PFSK-1 (cell line): ENCODE data around the gene CABYR.

- RRBS = no CpG with 5 or more reads among the region's 7 CpGs
Measured at GRCh38 chr18:23757521-23757863, 68.2 kb downstream of the LAMA3 start.

- RRBS = no CpG with 5 or more reads among the region's 10 CpGs
Measured at GRCh38 chr18:23778702-23779551, 89.7 kb downstream of the LAMA3 start.

DNA sequence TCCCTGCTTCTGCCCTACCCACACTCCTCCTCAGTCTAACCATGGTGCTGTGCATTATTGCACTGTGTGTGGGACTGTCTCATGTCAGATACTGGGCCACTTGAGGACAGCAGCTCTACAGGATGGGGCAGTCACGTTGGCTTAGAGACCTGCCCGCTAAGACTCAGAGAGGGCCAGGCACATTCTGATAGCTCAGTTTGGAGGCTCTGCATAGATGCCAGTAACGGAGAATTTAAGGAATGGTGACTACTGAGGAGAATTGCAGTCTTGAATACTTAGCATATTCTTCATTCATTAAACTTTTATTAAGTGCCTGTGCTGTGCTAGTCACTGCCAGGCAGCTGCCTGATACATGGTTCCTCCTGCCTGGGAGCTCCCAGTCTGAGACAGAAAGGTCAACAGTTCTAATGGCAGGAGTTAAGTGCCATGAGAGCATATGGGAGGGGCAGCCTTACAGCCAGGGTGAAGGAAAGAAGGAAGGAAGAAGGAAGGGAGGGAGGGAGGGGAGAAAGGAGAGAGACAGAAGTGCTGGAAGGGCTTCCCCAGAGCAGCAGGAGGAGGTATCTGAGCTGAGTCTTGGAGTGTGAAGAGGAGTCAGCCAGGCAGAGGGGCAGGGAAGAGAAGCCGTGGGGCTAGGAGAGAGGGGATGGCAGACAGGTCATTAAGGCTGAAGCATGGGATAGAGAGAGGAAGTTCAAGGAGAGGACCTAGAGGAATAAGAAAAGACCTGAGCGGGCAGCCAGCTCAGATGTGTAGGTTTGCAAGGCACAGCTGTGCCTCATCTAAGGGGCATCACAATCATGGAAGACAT is 90.8 kb downstream of the LAMA3 start:
- RRBS = no CpG with 5 or more reads among the region's 5 CpGs

- RRBS = no CpG with 5 or more reads among the region's 9 CpGs
Measured at GRCh38 chr18:23825978-23826699, 136.9 kb downstream of the LAMA3 start.

DNA sequence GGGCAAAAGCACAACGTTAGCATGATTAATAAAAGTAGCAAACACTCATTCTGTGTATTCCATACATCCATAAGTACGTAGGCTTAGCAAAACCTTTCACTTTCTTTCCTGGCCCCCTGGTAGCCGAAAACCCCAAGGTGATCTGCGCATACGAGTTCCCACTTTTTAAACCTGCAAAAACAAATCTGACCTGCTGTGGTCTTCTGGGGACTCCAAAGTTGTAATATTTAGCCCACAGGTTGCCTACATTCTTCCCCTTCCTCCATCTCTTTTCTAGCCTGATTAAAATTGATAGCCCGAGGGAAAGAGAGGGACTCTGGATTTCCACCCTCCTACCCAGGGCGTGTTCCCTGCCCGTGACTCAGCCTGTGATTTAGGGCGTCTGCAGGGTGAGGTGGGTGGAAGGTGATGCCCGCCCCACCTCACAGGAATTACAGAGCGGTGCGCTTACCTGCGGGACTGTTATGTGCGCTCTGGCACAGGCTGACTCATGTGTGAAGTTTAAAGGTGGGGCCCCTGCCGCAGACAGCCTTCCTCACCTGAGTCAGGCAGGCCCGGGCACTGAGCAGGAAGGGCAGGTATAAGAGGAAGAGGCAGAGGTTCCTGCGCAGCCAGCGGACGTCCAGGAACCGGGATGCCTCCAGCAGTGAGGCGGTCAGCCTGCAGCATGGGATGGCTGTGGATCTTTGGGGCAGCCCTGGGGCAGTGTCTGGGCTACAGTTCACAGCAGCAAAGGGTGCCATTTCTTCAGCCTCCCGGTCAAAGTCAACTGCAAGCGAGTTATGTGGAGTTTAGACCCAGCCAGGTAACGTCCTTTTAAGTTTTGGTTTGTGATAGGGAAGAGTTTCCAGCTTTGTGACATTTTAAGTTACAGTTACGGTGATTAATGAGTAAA is 141.9 kb upstream of the TTC39C start:
- RRBS = 68% methylated on average over 5 of the region's 25 CpGs

DNA sequence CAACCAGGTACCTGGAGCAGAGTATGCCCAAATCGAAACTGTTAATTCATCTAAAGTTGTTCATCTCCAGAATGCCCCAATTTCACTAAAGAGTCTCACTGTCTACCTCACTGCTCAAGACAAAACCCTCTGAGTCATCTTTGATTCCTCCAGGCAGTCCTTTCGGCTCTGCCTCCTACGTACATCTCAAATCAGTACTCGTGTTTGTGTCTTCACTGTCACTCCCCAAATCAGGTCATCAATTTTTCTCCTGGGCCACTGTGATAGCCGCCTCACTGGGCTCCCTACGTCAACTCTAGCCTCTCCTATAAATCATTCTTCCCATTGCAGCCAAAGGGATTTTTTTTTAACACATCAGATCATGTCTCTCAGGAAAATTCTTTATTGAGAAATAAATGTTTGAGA is 42.1 kb upstream of the TTC39C start:
- RRBS = no CpG with 5 or more reads among the region's 6 CpGs

GRCh38 chr18:24001378-24001816 is 13.2 kb upstream of the TTC39C start:
- RRBS = no CpG with 5 or more reads among the region's 5 CpGs

DNA sequence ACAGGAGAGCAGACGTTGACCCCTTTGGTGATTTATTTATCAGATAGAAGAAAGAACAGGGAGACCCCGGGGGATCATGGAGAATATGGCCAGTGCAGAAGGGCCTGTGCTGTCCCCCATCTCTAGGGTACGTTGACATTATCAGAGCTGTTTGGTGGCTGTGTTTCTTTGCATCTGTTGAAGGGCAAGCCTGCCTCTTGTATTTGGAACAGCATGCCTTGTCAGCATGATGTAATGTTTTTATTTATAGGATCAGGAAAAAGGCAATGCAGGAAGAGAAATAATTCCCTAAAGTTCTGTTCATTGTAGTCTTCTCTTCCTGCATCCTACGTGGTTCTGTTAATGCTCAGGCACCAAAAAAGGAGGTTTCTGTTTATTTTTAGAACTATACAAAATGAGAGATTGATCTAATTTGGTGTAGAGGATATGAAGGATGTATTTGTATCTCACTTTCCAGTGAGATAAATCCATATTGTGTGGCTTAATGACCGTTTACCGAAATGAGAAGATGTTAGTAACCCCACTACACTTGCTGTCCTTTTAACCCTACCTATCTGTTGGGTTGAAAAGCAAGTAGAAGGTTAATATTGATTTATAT is 49.7 kb upstream of the CABYR start:
- RRBS = no CpG with 5 or more reads among the region's 6 CpGs

- RRBS = no CpG with 5 or more reads among the region's 72 CpGs
Measured at GRCh38 chr18:24138406-24139708, at the start of gene CABYR. TSS of gene CABYR (plus strand) at chr18:24139062.

DNA sequence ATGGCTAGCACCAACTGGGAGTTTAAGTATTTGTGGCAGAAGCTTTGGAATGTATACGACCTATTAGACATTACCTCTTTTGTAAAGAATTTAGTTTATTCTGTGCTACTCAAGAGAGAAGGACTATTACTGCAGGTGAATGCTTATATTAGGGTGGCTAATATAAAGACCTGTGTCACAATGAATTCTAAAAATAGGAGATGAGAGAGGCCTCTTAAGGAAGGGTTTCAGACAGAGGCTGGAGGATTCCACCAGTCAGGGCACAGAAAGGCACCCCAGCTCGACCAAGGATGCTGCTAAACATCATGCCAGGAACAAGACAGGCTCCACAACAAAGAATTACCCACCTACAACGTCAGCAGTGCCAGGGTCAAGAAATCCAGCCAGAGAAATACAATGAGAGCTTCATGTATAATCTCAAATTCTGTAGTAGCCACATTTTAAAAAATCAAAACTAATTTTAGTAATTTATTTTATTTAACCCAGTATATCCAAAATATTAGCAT is 60.8 kb downstream of the CABYR start:
- RRBS = no CpG with 5 or more reads among the region's 3 CpGs

DNA sequence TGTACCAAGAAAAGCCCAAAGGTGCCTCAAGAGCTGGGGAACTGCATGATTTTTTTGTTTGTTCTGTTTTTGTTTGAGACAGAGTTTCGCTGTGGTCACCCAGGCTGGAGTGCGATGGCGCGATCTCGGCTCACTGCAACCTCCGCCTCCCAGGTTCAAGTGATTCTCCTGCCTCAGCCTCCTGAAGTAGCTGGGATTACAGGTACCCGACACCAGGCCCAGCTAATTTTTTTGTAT is 37.8 kb downstream of the OSBPL1A start:
- RRBS = no CpG with 5 or more reads among the region's 7 CpGs

- RRBS = no CpG with 5 or more reads among the region's 6 CpGs
Measured at GRCh38 chr18:24632701-24633043, 172.2 kb downstream of the HRH4 start.

DNA sequence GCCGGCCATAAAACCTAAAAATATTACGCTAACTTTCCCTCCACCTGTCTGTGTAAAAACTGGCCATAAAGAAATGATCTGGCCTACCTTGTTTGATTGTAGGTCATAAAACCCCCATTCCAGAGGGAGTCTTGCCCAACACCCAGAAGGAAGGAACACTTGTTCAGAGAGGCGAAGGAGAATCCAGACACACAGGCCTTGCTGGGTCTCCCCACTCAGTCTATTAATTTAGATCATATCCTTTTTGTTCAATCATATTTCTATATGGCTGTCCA is 344.7 kb downstream of the HRH4 start:
- RRBS = no CpG with 5 or more reads among the region's 3 CpGs

GRCh38 chr18:25233593-25234515 is 118.1 kb downstream of the ZNF521 start:
- RRBS = no CpG with 5 or more reads among the region's 11 CpGs

DNA sequence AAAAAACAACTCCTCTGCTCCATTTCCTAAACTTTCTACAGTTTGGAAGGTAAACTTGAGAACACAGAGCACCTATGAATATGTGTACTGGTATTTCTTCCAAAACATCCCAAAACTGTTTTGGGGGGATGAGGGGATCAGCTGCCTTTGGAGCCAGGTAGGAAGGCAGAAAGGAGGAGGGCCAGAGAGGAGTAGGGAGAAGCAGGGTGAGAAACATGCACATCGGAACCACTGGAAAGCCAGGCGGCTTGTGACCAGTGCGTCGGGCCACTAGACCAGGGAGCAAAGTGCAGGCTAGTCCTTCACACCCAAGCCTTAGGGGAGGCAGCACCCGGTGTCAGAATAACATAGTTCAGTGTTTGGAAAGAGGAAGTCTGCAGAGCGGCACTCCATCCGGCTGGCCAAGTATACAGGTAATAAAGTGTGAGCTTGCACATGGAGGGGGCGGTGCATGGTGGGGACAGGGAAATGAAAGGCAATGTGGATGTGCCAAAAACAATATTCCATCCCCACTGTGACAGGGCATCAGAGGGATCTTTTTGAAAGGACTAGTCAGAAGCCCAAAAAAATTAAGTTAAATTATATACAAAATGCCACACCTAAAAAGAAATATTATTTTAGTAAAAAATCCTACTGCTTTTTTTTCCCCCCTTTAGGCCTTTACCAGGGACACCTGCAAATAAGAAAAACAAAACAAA is 69.7 kb downstream of the ZNF521 start:
- RRBS = 0% methylated on average over 1 of the region's 8 CpGs

GRCh38 chr18:25349906-25350495 is 2.0 kb downstream of the ZNF521 start:
- RRBS = 1% methylated on average over 22 of the region's 67 CpGs

- RRBS = no CpG with 5 or more reads among the region's 4 CpGs
Measured at GRCh38 chr18:25675366-25675975, 323.5 kb upstream of the ZNF521 start.

GRCh38 chr18:26017506-26018319 is 72.7 kb downstream of the SS18 start:
- RRBS = no CpG with 5 or more reads among the region's 2 CpGs

DNA sequence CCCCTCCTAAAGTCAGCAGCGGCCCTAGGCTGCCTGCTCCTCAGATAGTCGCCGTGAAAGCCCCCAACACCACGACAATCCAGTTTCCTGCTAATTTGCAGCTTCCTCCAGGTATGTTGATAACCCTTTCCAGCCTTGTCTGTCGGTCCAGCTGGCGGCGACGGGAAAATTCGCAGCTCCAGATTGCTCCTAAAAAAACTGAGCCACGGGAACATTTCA is 830 bp downstream of the TAF4B start:
- RRBS = no CpG with 5 or more reads among the region's 10 CpGs

DNA sequence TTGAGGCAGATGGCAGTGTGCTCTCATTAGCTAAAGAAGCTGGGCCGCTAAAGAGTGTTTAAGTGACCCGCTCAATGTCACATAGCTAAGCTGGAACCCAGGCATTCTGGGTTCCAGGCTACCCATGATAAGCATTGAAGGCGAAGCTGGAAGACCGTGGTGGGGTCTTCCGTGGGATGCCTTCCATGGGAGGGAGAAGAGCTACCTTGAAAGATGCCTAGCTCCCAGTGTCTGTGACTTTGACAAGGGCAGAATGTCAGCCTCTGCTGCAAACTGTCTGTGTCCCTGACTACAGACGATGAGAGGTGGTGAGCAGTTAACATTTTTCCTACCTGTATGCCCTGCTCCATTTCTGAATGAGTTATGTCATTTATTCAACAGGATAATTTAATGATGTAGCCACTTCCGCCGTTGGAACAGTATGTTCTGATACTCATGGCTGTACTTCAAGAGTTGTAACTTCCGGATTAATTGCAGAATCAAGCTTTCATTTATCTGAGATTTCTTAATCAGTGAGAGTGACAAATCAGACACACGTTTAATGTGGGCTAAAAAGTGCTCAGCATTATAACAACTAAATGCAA is 107.9 kb downstream of the KCTD1 start:
- RRBS = no CpG with 5 or more reads among the region's 10 CpGs